K562 (cell line): ENCODE measurements around the genes SLCO4A1, NTSR1 and OGFR.

DNA sequence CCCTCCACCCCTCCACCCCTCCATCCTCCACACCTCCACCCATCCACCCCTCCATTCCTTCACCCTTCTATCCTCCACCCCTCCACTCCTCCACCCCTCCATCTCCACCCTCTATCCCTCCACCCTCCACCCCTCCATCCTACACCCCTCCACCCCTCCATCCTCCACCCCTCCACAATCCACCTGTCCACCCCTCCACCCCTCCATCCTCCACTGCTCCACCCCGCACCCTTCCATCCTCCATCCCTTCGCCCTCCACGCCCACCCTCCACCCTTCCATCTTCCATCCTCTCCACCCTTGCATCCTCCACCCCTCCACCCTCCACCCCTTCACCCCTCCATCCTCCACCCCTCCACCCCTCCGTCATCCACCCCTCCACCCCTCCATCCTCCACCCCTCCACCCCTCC lies 33.9 kb upstream of the GATA5 start:
- RAMPAGE, long total RNA = no peak
- RRBS = no CpG with 5 or more reads among the region's 4 CpGs
PRO-cap:
- standard = no peak
- CoPRO, capped RNA only, 2 experiments = no peak in any of the 2 experiments
- CoPRO, capped and uncapped RNA, 2 experiments = no peak in any of the 2 experiments
- CoPRO, uncapped RNA only, 2 experiments = no peak in any of the 2 experiments
CAGE:
- cytosol, long polyA plus RNA = no peak
- long polyA plus RNA = no peak
- nucleolus, long total RNA = no peak
- nucleus, long polyA plus RNA = no peak

DNA sequence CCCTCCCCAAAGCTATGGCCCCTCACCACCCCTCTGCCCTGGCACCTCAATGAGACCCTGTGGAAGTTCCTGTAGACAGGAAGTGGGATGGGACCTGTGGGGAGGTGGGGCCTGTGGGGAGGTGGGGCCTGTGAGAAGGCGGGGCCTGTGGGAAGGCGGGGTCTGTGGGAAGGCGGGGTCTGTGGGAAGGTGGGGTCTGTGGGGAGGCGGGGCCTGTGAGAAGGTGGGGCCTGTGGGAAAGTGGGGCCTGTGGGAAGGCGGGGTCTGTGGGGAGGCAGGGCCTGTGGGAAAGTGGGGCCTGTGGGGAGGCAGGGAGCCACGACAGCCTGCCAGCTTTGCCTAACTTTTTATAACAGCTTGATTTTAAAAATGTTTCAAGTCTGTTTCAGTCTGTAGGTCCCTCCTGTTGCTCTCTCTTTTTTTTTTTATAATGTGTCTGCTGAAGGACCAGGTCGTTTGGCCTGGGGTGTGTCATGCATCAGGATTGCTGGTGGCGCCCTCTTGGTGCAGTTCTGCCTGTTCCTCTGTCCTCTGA lies 70.5 kb upstream of the SLCO4A1 start:
- RAMPAGE, long total RNA = no peak
- RRBS = no CpG with 5 or more reads among the region's 8 CpGs
PRO-cap:
- standard = unidirectional peak, minus-strand start at position 79 of the sequence
- CoPRO, capped RNA only, 2 experiments = peak in 1 of 2 experiments; most common plus-strand start position 267 of the sequence (in 1); most common minus-strand start position 89 of the sequence (in 1)
- CoPRO, capped and uncapped RNA, 2 experiments = no peak in any of the 2 experiments
- CoPRO, uncapped RNA only, 2 experiments = no peak in any of the 2 experiments
CAGE:
- cytosol, long polyA plus RNA = no peak
- long polyA plus RNA = no peak
- nucleolus, long total RNA = no peak
- nucleus, long polyA plus RNA = no peak

GRCh38 chr20:62573011-62573294 lies 69.3 kb upstream of the SLCO4A1 start:
- RAMPAGE, long total RNA = no peak
- RRBS = no CpG with 5 or more reads among the region's 14 CpGs
PRO-cap:
- standard = no peak
- CoPRO, capped RNA only, 2 experiments = no peak in any of the 2 experiments
- CoPRO, capped and uncapped RNA, 2 experiments = no peak in any of the 2 experiments
- CoPRO, uncapped RNA only, 2 experiments = no peak in any of the 2 experiments
CAGE:
- cytosol, long polyA plus RNA = no peak
- long polyA plus RNA = no peak
- nucleolus, long total RNA = no peak
- nucleus, long polyA plus RNA = no peak

DNA sequence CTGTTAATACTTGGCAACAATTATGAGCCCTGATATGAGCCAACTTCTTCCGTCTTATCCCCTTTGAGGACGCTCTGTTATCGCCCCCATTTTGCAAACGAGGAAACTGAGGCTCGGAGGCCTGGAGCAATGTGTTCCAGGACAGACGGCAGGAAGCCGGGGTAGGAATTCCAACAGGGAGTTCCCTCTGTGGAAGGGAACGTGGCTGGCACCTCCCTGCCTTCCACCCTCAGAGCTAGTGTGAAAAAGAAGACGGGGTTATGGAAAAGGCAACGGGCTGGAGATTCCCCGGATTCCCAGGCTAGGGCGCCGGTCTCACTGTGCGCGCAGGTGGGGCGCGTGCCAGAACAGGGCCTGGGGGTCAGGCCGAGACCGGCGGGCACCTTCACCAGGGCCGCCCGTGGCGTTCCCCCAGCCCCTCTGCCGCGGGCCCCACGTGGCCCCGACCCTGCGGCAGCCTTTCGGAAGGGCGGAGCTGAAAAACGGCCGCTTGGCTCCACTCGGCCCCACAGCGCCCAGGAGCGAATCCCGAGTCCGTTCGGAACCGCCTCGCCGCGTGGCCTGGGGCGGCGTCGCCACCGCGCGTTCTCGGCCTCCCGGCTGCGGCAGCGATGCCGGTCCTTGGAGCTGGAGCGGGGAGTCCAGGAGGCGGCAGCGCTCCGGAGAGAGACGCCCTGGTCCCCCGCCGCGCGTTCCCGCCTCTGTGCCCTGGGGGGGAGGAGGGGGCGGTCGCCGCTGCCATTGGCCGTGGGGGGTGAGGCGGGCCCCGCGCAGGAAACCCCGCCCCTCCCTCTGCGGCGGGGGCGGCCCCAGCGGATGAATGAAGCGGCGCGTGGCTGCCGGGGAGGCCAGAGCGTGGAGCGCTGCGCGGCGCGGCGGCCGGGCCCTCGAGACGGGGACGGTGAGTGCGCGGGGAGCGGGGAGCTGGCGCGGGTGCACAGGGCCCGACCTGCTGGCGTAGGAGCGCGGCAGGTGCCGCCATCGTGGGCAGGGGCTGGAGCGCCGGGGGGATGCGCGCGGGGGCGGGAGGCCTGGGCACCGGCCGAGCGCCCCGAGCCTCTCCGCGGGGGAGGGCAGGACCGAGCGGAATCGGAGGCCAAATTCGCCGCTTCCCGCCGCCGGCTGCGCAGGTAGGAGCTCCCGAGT lies at the start of gene SLCO4A1:
Gene SLCO4A1, plus strand, starts transcription at position 851 of the 1,146 bp plus-strand sequence.
- RAMPAGE, long total RNA = start-site peak on the plus strand centred at position 836 of the sequence, 38 bp wide, 162 and 134 reads in 2 replicates
- RRBS = 4% methylated on average over 40 of the region's 123 CpGs
PRO-cap:
- standard = unidirectional peak, minus-strand start at position 422 of the sequence; bidirectional peak, plus-strand start at position 851 of the sequence, minus-strand start at position 705 of the sequence
- CoPRO, capped RNA only, 2 experiments = peak in 2 of 2 experiments; most common plus-strand start position 851 of the sequence (in 2); most common minus-strand start position 676 of the sequence (in 2)
- CoPRO, capped and uncapped RNA, 2 experiments = peak in 2 of 2 experiments; most common plus-strand start position 851 of the sequence (in 2); most common minus-strand start position 676 of the sequence (in 1)
- CoPRO, uncapped RNA only, 2 experiments = peak in 2 of 2 experiments; most common plus-strand start position 851 of the sequence (in 2); most common minus-strand start position 676 of the sequence (in 2)
CAGE:
- cytosol, long polyA plus RNA = no peak
- long polyA plus RNA = no peak
- nucleolus, long total RNA = no peak
- nucleus, long polyA plus RNA = no peak

DNA sequence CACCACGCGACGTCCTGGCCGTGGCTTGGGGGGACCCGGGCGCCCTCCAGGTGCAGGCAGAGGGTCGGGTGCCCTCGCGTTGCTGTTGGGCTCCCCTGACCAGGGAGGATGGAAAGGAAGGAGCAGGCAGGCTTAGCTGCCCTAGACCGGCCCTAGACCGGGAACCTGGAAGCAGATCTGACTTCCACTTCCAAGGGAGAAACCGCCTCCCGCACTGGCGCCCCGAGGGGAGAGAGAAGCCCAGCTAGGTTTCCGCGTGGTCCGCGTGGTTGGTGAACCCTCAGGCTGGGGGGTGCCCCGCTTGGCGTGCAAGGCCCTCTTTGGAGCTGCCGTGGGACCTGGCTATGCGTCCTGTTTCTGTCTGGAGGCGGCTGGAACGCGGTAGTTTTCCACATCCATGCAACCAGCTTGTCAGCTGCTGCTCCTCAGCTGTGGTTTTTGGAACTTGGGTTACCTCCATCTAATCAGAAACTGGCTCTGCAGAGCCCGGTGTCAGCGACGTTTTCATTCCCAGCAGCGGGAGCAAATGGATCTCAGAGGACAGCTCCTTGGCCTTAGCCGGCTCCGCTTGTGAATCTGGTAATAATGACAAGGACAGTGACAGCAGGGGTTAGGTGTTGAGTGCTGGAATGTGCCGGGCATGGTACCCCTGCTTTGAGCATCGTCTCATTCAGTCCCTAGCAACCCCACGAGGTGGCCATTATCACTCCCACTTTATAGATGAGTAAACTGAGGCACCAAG lies 1.1 kb downstream of the SLCO4A1 start:
- RAMPAGE, long total RNA = no peak
- RRBS = 66% methylated on average over 7 of the region's 35 CpGs
PRO-cap:
- standard = no peak
- CoPRO, capped RNA only, 2 experiments = no peak in any of the 2 experiments
- CoPRO, capped and uncapped RNA, 2 experiments = no peak in any of the 2 experiments
- CoPRO, uncapped RNA only, 2 experiments = no peak in any of the 2 experiments
CAGE:
- cytosol, long polyA plus RNA = no peak
- long polyA plus RNA = no peak
- nucleolus, long total RNA = no peak
- nucleus, long polyA plus RNA = no peak

- RAMPAGE, long total RNA = no peak
- RRBS = no CpG with 5 or more reads among the region's 16 CpGs
PRO-cap:
- standard = no peak
- CoPRO, capped RNA only, 2 experiments = no peak in any of the 2 experiments
- CoPRO, capped and uncapped RNA, 2 experiments = no peak in any of the 2 experiments
- CoPRO, uncapped RNA only, 2 experiments = no peak in any of the 2 experiments
CAGE:
- cytosol, long polyA plus RNA = no peak
- long polyA plus RNA = no peak
- nucleolus, long total RNA = no peak
- nucleus, long polyA plus RNA = no peak
Measured at GRCh38 chr20:62644150-62644713, 1.9 kb downstream of the SLCO4A1 start.

- RAMPAGE, long total RNA = no peak
- RRBS = no CpG with 5 or more reads among the region's 16 CpGs
PRO-cap:
- standard = no peak
- CoPRO, capped RNA only, 2 experiments = no peak in any of the 2 experiments
- CoPRO, capped and uncapped RNA, 2 experiments = no peak in any of the 2 experiments
- CoPRO, uncapped RNA only, 2 experiments = no peak in any of the 2 experiments
CAGE:
- cytosol, long polyA plus RNA = no peak
- long polyA plus RNA = no peak
- nucleolus, long total RNA = no peak
- nucleus, long polyA plus RNA = no peak
Measured at GRCh38 chr20:62646677-62647597, 4.6 kb downstream of the SLCO4A1 start.

DNA sequence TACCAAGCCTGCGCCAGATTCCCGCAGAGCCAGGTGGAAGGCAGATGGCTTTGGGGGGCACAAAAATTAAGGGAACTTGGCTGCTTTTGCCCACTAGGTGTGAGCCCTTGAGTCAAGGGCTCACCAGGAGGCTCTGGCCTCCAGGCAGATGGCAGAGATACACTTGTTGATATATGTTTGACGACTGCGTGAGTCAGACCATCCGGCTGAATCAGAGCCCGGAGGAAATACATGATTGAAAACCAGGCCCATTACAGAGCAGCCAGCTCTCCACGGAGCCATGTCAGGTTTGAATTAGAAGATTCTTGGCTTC lies 5.2 kb upstream of the NTSR1 start:
- RAMPAGE, long total RNA = no peak
- RRBS = no CpG with 5 or more reads among the region's 7 CpGs
PRO-cap:
- standard = no peak
- CoPRO, capped RNA only, 2 experiments = no peak in any of the 2 experiments
- CoPRO, capped and uncapped RNA, 2 experiments = no peak in any of the 2 experiments
- CoPRO, uncapped RNA only, 2 experiments = no peak in any of the 2 experiments
CAGE:
- cytosol, long polyA plus RNA = no peak
- long polyA plus RNA = no peak
- nucleolus, long total RNA = no peak
- nucleus, long polyA plus RNA = no peak

GRCh38 chr20:62704196-62705015 lies 4.2 kb upstream of the NTSR1 start:
- RAMPAGE, long total RNA = no peak
- RRBS = no CpG with 5 or more reads among the region's 29 CpGs
PRO-cap:
- standard = no peak
- CoPRO, capped RNA only, 2 experiments = no peak in any of the 2 experiments
- CoPRO, capped and uncapped RNA, 2 experiments = no peak in any of the 2 experiments
- CoPRO, uncapped RNA only, 2 experiments = no peak in any of the 2 experiments
CAGE:
- cytosol, long polyA plus RNA = no peak
- long polyA plus RNA = no peak
- nucleolus, long total RNA = no peak
- nucleus, long polyA plus RNA = no peak

DNA sequence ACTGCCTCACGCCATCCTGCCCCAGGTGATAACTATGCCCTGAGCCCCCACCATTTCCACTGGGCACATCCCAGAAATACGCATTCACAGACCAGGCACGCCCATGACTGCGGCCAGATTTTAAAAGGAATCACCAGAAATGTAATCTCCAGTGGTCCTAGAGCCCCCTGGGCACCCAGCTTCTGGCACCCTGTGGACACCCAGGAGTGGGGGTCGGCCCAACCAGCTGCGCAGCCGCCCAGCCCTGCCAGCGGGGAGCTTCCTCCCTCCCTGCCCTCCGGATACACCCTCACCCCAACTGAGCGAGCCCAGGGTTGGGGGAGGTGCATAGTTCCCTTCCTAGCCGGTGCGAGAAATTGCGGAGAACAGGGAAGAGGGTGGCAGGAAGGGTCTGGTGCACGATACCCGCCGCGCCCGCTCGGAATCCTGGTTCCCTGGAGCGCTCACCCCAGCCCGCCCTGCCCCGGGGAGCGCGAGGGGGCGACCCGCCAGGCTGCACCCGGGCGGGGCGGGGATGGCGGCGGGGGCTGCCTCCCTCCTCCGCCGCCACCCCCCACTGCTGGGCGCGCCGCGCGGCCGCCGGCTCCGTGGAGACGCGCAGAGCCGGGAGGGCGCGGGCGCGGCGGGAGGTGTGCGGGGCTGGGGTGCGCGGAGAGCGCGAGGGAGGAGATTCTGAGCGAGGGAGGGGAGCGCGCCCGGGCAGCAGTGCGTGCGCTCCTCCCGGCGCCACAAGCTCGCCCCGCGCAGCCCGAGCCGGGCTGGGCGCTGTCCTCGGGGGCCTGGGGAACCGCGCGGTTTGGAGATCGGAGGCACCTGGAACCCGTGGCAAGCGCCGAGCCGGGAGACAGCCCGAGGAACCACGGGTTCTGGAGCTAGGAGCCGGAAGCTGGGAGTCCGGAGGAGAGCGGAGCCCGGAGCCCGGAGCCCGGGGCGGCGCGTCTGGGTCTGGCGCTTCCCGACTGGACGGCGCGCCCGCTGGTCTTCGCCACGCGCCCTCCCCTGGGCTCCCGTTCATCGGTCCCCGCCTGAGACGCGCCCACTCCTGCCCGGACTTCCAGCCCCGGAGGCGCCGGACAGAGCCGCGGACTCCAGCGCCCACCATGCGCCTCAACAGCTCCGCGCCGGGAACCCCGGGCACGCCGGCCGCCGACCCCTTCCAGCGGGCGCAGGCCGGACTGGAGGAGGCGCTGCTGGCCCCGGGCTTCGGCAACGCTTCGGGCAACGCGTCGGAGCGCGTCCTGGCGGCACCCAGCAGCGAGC lies at the start of gene NTSR1:
Gene NTSR1, plus strand, starts transcription at position 729 of the 1,260 bp plus-strand sequence.
- RAMPAGE, long total RNA = no peak
- RRBS = 22% methylated on average over 50 of the region's 133 CpGs
PRO-cap:
- standard = no peak
- CoPRO, capped RNA only, 2 experiments = no peak in any of the 2 experiments
- CoPRO, capped and uncapped RNA, 2 experiments = no peak in any of the 2 experiments
- CoPRO, uncapped RNA only, 2 experiments = no peak in any of the 2 experiments
CAGE:
- cytosol, long polyA plus RNA = no peak
- long polyA plus RNA = no peak
- nucleolus, long total RNA = no peak
- nucleus, long polyA plus RNA = no peak

- RAMPAGE, long total RNA = no peak
- RRBS = 30% methylated on average over 10 of the region's 33 CpGs
PRO-cap:
- standard = bidirectional peak, plus-strand start at chr20:62740564, minus-strand start at chr20:62740301
- CoPRO, capped RNA only, 2 experiments = peak in 2 of 2 experiments; most common plus-strand start chr20:62740443 (in 1); most common minus-strand start chr20:62740301 (in 1)
- CoPRO, capped and uncapped RNA, 2 experiments = peak in 1 of 2 experiments; most common plus-strand start chr20:62740518 (in 1); most common minus-strand start chr20:62740325 (in 1)
- CoPRO, uncapped RNA only, 2 experiments = no peak in any of the 2 experiments
CAGE:
- cytosol, long polyA plus RNA = no peak
- long polyA plus RNA = no peak
- nucleolus, long total RNA = no peak
- nucleus, long polyA plus RNA = no peak
Measured at GRCh38 chr20:62739995-62740840, 31.6 kb downstream of the NTSR1 start.

DNA sequence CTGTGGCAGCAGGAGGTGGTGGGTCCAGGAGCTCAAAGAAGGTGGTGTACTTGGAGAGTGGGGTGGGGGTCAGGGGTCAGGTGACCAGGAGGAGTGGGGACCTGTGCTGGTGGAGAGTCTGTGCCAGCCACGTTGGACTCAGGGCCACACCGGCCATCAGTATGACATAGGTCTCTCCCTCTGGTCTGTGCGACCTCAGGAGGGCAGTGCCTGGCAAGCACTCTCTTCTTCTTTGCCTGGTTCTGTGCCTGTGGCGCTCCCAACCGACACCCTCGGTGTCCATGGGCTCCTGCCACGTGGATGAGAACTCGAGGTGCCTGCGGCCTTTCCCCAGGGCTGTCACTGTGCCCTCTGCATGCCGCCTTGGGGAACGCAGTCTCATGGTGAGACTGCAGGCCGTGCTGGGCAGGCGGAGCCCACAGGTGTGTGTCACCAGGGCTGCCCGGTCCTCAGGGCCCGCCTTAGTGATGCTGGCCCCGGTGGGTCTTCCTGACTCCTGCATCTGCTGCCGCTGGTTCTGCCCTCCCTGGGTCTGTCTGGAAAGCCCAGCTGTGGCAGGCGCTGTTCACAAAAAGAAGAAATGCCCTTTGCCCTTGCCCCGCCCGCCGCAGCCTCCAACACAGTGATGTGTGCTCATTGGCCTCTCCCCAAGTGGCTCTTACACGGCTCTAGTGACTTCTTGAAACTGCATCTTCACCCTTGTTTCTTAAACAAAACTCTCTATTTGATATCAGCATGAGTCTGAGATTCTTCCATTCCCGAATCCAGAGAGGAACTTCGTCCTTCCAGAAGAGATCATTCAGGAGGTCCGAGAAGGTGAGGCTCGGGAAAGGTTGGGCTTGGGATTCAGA lies 1.8 kb downstream of the MRGBP start:
- RAMPAGE, long total RNA = no peak
- RRBS = no CpG with 5 or more reads among the region's 26 CpGs
PRO-cap:
- standard = no peak
- CoPRO, capped RNA only, 2 experiments = no peak in any of the 2 experiments
- CoPRO, capped and uncapped RNA, 2 experiments = no peak in any of the 2 experiments
- CoPRO, uncapped RNA only, 2 experiments = peak in 1 of 2 experiments; most common plus-strand start position 723 of the sequence (in 1)
CAGE:
- cytosol, long polyA plus RNA = no peak
- long polyA plus RNA = no peak
- nucleolus, long total RNA = no peak
- nucleus, long polyA plus RNA = no peak

GRCh38 chr20:62804366-62805137 lies at the start of gene OGFR:
Gene OGFR, plus strand, starts transcription at chr20:62804835.
- RAMPAGE, long total RNA = start-site peak on the plus strand at chr20:62804831-62804850, 181 and 55 reads in 2 replicates
- RRBS = 3% methylated on average over 16 of the region's 89 CpGs
PRO-cap:
- standard = bidirectional peak, plus-strand start at chr20:62804835, minus-strand start at chr20:62804533
- CoPRO, capped RNA only, 2 experiments = peak in 2 of 2 experiments; most common plus-strand start chr20:62804835 (in 2); most common minus-strand start chr20:62804523 (in 1)
- CoPRO, capped and uncapped RNA, 2 experiments = peak in 2 of 2 experiments; most common plus-strand start chr20:62804835 (in 2); most common minus-strand start chr20:62804526 (in 1)
- CoPRO, uncapped RNA only, 2 experiments = peak in 1 of 2 experiments; most common plus-strand start chr20:62804847 (in 1); most common minus-strand start chr20:62804694 (in 1)
CAGE:
- cytosol, long polyA plus RNA = no peak
- long polyA plus RNA = start-site peak on the plus strand at chr20:62804800-62804857, 48 and 126 reads in 2 replicates
- nucleolus, long total RNA = no peak
- nucleus, long polyA plus RNA = no peak

- RAMPAGE, long total RNA = no peak
- RRBS = no CpG with 5 or more reads among the region's 21 CpGs
PRO-cap:
- standard = no peak
- CoPRO, capped RNA only, 2 experiments = no peak in any of the 2 experiments
- CoPRO, capped and uncapped RNA, 2 experiments = no peak in any of the 2 experiments
- CoPRO, uncapped RNA only, 2 experiments = no peak in any of the 2 experiments
CAGE:
- cytosol, long polyA plus RNA = no peak
- long polyA plus RNA = no peak
- nucleolus, long total RNA = no peak
- nucleus, long polyA plus RNA = no peak
Measured at GRCh38 chr20:62812688-62813238, 4.1 kb upstream of the COL9A3 start.

GRCh38 chr20:62905810-62906634 lies 20.3 kb downstream of the DIDO1 start:
- RAMPAGE, long total RNA = no peak
- RRBS = no CpG with 5 or more reads among the region's 29 CpGs
PRO-cap:
- standard = no peak
- CoPRO, capped RNA only, 2 experiments = no peak in any of the 2 experiments
- CoPRO, capped and uncapped RNA, 2 experiments = no peak in any of the 2 experiments
- CoPRO, uncapped RNA only, 2 experiments = peak in 2 of 2 experiments; most common minus-strand start chr20:62906091 (in 1)
CAGE:
- cytosol, long polyA plus RNA = no peak
- long polyA plus RNA = no peak
- nucleolus, long total RNA = no peak
- nucleus, long polyA plus RNA = no peak

DNA sequence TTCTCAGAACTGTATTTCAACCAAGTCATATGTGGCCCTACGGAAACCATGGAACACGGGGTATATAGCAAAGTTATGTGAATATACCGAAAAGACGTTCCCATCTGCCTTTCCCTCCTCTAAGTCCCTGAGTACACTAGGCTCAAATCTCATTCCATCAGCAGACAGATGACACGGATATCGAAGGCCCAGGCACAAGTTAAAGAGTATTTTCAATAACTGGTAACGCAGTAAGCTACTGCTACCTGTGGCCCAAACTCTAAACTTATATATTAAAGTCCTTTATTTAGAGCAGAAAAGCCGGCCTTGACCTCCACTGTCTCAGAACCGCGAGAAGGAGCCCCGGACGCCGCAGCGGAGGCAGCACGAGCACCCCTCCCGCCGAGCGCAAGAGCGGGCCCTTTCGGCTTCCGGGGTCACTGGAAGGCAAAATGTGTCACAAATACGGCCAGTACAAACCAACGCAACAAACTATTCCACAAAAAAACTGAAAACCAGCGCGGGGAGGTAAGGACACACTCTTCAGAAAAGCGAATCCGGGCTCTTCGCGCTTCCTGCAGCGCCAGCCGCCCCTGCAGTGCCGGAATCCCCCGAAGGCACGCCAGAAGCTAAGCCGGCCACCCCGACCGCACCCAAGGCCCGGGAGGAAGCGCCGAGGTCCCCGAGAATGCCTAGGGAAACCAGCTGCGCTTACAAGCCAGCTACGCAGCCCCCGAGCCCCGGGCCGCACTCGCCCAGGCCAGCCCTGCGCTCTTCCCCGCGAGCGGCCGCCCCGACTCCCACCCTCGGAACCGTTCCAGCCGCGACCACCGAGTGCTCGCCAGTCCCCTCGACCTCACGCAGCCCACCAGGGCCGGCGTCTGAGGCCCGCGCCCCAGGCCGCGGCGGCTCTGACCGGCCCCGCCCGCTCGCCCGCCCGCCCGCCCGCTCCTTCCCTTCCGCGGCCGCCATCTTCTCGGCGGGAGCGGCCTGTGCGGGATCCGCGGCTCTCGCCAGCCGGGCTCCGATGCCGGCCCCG lies 648 bp downstream of the DIDO1 start:
- RAMPAGE, long total RNA = no peak
- RRBS = 2% methylated on average over 35 of the region's 90 CpGs
PRO-cap:
- standard = bidirectional peak, plus-strand start at position 324 of the sequence, minus-strand start at position 264 of the sequence; bidirectional peak, plus-strand start at position 950 of the sequence, minus-strand start at position 862 of the sequence
- CoPRO, capped RNA only, 2 experiments = peak in 2 of 2 experiments; most common plus-strand start position 934 of the sequence (in 1); most common minus-strand start position 862 of the sequence (in 2)
- CoPRO, capped and uncapped RNA, 2 experiments = peak in 1 of 2 experiments; most common plus-strand start position 966 of the sequence (in 1); most common minus-strand start position 862 of the sequence (in 1)
- CoPRO, uncapped RNA only, 2 experiments = peak in 1 of 2 experiments; most common plus-strand start position 157 of the sequence (in 1); most common minus-strand start position 71 of the sequence (in 1)
CAGE:
- cytosol, long polyA plus RNA = no peak
- long polyA plus RNA = no peak
- nucleolus, long total RNA = no peak
- nucleus, long polyA plus RNA = no peak

DNA sequence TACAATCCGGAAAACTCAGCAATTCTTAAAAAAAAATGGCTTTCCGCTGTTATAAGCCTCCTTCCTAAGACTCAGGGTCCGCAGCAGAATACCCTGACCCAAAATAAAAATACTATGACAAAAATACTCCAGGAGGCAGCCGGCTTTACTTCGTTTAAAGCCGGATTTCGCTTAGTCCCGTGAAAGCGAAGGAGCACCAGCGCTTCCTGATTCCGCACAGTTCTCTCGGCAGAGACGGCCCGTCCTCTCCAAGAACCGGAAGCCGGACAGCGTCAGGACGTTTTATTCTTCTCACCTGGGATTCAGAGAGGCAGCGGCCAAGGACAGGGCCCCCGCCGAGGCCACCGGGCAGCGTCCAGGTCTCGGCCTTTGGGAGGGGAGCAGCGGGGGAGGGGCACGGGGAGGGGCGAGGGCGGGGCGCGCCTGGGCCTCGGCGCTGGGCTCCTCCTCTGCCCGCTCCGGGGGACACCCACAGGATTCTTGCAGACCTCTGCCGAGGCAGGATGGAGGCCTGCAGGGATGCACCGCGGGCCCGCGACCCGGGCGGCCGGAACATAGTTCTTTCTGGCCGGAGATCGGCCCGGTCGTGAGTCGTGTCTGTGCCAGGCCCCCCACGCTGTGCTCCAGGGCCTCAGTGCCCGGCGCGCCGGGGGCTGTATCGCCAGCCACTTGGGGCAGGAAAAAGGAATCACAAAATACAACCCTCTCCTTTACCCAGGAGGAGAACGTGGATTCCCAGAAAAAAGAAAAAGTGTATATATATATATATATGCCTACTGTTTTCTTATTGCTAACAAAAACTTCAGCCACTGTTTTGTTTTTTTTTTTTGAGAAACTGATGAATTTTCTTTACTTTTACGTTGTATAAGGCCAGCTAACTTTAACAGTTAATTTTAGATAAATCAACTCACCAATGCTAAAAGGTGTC lies 2.9 kb upstream of the DIDO1 start:
- RAMPAGE, long total RNA = no peak
- RRBS = 64% methylated on average over 26 of the region's 55 CpGs
PRO-cap:
- standard = no peak
- CoPRO, capped RNA only, 2 experiments = no peak in any of the 2 experiments
- CoPRO, capped and uncapped RNA, 2 experiments = no peak in any of the 2 experiments
- CoPRO, uncapped RNA only, 2 experiments = peak in 2 of 2 experiments; most common plus-strand start position 496 of the sequence (in 1); most common minus-strand start position 284 of the sequence (in 1)
CAGE:
- cytosol, long polyA plus RNA = no peak
- long polyA plus RNA = no peak
- nucleolus, long total RNA = no peak
- nucleus, long polyA plus RNA = no peak